ENCODE data around the genes GLRX and CAST.

DNA sequence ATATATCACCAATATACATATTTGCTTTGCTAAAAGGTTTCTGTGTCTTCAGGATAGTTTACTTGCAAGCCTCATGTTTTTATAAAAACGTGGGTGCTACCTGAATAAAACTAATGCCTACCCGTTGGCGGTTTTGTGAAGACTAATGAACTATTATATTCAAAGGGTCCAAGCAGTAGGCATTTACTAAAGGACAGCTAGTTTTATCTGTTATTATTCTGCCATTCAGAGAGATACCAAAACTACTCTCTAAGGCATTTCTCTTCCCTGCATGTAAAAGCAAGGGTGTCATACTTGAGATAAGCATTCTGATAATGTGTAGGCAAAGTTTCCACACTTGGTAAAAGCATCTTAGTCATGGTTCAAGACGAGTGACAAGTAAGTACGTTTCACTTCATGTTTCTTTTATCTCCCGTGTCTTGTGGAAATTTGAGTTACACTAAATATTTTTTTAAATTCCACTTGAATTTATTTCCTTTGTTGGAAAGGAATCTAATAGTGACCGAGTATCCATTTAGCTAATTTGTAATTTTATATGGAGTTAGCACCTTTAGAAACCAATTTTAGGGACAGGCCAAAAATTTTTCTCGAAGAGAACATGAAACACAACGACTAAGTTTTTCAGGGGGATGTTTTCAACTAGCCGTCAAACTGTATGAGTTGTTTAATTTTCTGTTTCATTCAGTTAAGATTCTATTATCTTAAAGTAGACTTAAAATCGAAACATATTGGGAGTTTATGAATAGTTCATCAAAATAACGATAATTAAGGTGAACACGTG, 1.3 kb downstream of the RFESD start:
- RRBS = no CpG with 5 or more reads among the region's 13 CpGs

DNA sequence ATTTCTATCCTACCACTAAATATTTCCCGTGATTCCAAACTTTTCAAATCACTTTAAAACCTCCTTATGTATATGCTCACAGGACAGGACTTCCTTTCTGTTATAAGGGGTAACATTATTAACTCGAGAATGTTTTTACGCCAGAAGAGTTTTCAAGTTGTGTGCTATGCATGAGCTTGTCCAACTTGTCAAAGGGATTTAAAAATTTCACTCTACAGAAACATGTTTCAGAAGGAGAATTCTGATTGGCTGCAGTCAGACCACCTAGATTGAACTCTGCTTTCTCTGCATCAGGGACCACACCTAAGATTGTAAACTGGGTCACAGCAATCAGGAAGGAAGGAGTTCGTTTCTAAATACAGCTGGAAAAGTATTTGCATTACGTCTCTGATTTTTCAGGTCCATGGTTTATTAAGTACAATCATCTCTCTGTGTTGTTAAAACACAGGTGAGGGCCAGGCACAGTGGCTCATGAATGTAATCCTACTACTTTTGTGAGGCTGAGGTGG, 5.8 kb downstream of the GLRX start:
- RRBS = no CpG with 5 or more reads among the region's 5 CpGs

DNA sequence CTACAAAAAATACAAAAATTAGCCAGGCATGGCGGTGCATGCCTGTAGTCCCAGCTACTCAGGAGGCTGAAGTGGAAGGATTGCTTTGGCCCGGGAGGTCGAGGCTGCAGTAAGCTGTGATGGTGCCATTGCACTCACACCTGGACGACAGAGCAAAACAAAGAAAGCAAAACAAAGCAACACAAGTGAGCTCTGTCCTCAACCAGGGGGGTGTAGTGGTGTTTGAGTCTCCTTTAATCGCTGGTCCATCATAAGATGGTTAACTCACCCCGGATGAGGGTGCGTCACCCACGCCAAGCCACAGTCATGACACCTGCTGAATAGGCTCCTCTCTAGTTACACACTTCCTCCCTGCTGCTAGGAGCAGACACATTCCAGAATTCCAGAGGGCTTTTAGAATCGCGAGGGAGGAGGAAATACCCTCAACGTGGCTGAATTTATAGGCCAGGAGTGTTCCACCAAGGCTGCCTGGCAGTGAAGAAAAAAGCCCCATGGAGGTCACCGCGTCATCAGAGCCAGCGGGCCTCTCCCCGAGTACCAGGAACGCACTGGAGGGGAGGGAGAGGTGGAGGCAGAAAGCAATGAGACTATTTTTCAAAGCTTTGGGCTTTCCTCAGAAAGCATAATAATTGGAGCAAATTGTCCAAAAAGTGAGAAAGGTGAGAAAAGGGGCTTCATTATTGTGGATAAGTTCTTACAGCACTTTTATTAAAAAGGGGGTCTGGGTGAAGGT, 5.1 kb downstream of the GLRX start:
- RRBS = no CpG with 5 or more reads among the region's 16 CpGs

DNA sequence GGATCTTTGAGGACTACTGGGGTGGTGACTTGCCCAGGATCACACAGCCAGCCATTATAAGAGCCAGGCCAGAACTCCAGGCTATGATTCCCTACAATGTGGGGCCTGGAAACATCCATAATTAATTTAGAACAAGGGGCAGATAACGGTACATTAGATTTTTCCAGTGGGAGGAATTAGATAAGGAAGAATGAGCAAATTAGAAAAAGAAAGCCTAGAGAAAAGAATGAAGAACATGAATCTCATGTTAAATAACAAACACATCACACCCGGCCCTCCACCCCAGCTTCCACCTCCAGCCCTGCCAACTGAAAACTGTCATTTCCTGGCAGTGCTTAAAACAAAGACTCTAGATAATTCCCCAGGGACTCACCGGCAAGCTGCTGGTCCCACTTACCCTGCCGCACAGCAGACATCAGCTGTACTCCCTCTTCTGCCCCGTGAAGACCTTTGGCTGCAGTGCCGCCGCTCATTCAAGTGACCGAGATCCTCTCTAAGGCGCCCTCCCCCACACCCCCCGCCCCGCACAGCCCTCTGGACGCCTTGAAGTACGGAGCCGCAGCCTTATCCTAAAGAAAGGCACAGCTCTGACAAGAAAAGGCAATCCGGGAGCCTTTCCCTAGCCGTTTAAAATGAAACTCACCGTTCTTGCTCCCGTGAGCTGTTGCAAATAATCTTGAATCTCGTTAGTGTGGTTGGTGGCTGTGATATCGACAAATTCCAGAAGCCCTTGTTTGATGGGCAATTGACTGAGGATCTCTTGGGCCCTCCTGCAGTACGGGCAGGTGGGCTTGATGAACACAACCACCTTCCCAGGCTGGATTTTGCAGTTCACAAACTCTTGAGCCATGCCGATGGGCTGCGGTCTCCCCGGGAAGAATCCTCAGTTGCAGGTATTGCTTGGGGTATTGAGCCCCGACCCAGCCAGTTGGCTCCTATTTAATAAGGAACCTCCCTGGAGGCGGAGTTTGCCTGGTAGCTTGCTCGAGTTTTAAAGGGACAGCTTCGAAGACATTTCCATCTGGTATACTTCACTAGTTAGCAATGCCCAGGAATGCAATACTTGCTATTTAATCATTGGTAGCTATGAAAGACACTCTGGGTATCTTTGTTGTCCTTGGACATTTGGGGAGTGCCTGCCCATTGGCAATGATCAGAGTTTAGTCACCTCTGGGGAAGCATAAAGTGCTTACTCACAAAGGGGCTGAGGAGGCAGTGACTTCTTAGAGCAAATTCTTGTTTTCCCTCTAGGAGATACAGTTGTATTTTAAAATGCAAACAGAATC, at the start of gene GLRX:
TSS of gene GLRX (minus strand) at position 914 of the 1,286 bp plus-strand sequence.
- RRBS = 24% methylated on average over 2 of the region's 28 CpGs

- RRBS = no CpG with 5 or more reads among the region's 8 CpGs
Observed at GRCh38 chr5:95903477-95904472, 57.9 kb downstream of the ELL2 start.

GRCh38 chr5:95944826-95945523, 16.7 kb downstream of the ELL2 start:
- RRBS = no CpG with 5 or more reads among the region's 6 CpGs

DNA sequence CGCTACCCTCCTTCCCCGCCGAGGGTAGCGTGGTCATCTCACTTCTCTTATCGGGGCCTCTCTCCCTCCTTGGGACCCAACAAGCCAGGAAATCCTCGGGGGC, 606 bp downstream of the ELL2 start:
- RRBS = no CpG with 5 or more reads among the region's 6 CpGs

DNA sequence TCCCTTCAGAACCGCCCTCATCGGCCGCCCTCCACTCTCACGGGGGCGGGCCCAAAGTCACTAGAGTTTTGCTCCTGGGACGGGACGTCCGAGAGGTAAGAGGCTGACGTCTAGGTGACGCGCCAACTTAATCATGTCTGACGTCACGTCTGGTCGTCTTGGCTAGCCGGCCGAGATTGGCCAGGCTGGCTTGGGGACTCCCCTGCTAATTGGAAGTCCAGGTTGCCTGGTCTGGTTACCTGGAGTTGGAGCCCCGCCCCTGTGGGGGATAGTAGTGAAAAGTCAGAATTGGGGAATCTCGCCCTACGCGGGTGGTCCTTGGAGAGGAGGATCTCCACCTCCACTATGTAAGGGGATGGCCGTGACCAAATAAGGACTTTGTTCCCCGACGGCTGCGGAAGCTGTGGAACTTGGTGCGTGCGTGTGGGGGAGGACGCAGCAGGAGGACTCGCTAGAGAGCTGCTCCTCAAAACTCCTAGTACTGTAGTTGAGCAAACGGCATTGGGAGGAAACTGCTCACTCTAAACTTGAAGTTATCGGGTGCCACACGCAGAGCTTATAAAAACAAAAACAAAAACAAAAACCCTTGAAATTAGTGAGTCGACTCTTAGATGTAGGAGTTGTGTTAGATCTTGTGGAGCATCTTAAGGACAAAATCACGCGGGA, 424 bp upstream of the ELL2 start:
- RRBS = no CpG with 5 or more reads among the region's 34 CpGs

- RRBS = no CpG with 5 or more reads among the region's 5 CpGs
Observed at GRCh38 chr5:95986819-95987751, 25.4 kb upstream of the ELL2 start.

DNA sequence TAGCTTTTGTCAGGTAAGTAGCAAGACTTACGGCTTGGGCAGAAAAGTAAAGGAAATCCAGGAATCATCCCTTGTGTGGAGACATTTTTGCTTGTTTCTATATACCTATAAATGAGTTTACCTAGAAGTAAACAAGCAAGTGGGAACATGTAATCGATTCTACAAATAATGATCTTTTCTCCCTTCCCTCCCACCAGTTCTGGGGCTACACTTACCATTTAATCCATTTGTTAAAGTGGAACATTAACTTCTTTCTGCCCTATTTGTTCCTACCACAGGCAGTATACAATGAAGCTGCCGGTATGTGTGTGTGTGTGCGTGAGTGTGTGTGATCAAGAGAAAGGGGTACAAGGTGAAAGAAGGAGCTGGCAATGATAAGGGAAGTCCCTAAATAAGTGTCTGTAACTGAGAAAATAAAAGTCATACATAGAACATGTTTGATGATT, 26.4 kb upstream of the ELL2 start:
- RRBS = no CpG with 5 or more reads among the region's 4 CpGs

GRCh38 chr5:96113483-96113920, 151.9 kb upstream of the ELL2 start:
- RRBS = no CpG with 5 or more reads among the region's 2 CpGs

- RRBS = no CpG with 5 or more reads among the region's 2 CpGs
Observed at GRCh38 chr5:96235153-96235683, 197.8 kb downstream of the PCSK1 start.

- RRBS = no CpG with 5 or more reads among the region's 3 CpGs
Observed at GRCh38 chr5:96235780-96235993, 197.4 kb downstream of the PCSK1 start.

DNA sequence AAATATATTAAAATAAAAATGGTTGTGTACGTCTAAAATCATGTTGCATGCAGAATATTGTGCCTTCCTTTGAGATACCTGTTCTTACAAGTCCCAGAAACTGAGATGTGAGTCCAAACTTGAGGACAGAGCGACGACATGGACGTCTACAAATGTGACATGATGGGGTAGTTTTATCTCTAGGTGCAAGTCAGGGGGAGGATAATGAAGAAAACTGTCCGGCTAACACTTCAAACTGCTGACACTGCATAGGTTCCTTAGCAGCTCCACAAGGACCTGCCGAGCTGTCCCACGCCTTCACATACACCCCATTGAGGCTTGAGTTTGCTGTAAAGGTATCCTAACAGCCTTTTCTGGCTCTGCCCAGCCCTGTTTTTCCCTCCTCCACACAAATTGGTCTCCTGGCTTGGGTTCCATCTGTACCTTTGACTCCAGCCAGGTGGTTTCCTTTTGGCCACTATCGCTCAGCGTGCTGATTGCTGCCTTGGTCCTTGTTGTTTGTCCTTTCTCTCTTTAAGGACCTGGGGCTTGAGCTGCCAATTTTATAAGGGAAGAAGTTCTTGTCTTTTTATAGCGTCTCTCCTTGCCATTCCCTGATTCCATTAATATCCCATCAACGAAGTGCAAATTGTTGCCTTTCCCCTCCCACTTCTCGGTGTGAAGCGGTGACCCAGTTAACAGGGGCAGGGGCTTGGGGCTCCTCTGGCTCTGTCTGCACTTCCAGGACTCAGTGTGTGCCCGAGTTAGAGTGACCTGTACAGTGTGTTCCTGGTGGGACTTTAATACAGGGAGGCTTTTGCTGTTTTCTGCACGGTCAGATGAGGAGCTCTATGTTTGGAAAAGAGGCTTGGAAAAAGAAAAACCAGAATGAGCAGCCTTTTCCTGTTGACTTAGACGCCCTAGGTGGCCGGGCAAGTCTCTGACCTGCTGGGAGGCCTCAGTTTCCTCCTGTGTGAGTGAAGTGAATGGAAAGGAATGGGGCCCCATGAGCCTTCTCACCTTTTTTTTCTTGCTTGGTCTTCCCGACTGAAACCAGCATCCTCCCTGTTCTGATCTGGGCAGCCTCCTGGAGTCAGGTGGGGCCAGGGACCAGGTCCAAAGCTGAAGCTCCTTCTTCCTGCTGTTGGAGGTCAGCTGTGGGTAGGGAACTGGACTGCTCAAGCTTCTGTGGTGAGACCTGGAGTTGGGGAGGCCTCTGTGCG, 100.2 kb downstream of the PCSK1 start:
- RRBS = no CpG with 5 or more reads among the region's 19 CpGs

DNA sequence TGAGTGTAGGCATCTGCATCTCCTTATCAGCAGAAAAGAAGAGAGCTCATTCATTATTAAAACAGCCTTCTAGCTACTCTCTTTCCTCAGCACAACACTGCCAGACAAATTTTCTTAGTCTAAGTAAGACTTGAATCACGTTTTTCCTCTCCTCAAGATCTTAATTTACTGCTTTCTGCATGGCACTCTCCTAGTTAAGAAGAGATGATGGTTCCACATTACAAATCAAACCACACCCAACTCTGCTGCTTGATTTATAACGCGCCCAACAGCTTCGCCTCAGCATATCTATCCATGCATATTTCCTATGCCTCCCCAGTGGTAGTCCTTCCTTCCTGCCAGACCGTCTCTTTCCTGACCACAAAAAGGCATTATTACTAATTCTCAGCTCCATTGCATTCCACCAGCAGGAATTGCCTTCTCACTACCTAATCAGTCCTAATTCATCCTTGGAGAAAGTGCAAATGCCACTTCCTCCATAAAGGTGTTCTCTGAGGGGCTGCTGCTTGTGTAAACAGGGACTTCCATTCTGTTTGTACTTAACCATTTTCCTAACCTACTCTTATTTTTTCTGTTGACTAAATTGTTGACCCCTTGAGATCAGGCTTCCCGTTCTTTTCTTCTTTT, 95.0 kb upstream of the CAST start:
- RRBS = no CpG with 5 or more reads among the region's 6 CpGs

GRCh38 chr5:96661786-96662747, at the start of gene CAST:
Gene CAST, plus strand, starts transcription at chr5:96662376.
- RRBS = 1% methylated on average over 47 of the region's 80 CpGs

GRCh38 chr5:96764883-96765553, 42.7 kb downstream of the ERAP1 start:
- RRBS = no CpG with 5 or more reads among the region's 3 CpGs

DNA sequence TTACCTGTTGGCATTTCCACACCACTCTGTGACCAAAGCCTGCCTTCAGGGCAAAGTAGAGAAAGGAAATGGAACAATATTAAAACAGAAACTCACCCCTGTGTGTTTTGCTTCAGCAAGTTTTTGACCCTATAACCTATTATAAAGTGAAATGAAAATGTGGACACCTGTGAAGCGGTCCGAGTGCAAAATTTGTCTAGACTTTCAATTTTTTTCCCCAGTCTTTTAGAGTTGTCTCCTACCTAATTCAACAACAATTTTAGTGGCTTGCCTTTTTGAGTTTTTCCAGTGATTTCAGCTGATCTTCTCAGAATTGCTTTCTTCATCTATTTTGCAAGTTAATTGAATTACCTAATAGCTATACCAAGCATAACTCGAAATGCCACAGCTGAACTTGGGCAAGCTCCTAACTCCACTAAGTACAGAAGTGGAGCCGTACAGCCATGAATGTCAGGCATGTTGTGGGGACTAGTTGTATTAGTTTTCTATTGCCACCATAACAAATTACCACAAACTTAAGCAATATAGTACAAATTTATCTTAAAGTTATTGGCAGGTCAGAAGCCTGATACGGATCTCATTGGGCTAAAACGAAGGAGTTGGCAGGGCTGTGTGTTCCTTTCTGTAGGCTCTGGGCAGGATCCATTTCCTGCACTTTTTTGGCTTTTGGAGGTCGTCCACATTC, 22.3 kb downstream of the LNPEP start:
- RRBS = no CpG with 5 or more reads among the region's 7 CpGs

DNA sequence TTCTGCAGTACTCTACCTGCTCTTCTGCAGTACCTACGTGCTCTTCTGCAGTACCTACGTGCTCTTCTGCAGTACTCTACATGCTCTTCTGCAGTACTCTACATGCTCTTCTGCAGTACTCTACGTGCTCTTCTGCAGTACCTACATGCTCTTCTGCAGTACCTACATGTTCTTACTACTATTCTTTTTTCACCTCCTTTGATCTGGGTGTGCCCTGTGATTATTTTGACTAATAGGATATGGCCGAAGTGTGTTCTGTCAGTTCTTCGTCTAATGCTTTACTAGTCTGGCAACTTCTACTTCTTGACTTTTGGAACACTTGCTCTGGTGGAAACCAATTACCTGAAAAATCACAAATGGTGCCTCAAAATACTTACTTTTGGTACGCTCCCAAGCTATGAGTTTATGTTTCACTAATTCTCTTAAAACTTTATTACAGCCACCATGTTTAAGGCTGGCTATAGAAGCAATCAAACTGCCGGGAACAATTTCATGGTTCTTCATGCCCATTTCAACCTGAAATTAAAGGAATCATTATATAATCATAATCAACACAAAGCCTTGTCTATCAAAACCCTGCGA, 4.3 kb downstream of the RIOK2 start:
- RRBS = no CpG with 5 or more reads among the region's 8 CpGs

GRCh38 chr5:97336876-97337327, 153.9 kb upstream of the RIOK2 start:
- RRBS = no CpG with 5 or more reads among the region's 2 CpGs

All from AG09319 (cell line).